Sternocleidomastoid (tissue), 1 donor: ENCODE results near the gene PMIS2.

DNA sequence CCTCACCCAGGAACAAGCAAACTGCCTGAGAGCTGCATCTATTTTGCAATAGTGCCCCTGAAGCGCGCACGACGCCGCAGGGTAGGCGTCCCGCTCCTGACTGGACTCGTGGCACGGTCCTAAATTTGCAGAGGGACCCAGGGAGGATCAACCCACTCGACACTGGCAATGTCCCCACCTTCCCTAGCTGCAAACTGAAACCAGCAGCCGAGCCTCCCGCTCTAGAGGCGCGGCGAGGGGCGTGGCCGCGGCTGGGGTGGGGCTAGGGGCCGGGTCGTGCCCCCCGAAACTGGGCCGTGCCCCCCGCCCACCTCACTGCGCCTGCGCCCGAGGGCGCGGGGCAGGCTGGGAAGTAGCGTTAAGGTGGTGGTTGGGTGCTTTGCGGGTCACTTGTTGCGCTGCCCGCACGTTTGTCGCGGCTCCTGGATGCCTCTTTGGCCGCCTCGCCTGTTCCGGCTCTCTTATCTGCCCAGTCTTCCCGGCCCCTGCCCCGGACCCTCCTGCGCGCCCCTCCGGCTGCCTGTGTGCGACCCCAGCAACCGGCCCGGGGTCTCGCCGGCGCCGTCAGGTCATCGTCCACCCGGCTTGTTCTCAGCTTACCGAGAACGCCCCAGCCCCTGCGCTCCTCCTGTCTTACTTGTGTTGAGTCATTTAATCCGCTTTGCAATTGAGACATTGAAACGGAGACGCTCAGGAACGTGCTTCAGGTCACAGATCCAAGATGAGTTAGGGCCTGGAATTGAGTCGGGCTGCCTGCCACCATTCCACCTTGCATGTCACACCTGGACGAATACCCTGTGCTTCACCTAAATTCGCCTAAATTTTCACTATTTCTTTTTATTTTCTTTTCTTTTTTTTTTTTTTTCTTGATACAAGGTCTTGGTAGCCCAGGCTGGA lies 37.8 kb upstream of the LSM14A start:
- PRO-cap: bidirectional peak, plus-strand start at position 389 of the sequence, minus-strand start at position 196 of the sequence

DNA sequence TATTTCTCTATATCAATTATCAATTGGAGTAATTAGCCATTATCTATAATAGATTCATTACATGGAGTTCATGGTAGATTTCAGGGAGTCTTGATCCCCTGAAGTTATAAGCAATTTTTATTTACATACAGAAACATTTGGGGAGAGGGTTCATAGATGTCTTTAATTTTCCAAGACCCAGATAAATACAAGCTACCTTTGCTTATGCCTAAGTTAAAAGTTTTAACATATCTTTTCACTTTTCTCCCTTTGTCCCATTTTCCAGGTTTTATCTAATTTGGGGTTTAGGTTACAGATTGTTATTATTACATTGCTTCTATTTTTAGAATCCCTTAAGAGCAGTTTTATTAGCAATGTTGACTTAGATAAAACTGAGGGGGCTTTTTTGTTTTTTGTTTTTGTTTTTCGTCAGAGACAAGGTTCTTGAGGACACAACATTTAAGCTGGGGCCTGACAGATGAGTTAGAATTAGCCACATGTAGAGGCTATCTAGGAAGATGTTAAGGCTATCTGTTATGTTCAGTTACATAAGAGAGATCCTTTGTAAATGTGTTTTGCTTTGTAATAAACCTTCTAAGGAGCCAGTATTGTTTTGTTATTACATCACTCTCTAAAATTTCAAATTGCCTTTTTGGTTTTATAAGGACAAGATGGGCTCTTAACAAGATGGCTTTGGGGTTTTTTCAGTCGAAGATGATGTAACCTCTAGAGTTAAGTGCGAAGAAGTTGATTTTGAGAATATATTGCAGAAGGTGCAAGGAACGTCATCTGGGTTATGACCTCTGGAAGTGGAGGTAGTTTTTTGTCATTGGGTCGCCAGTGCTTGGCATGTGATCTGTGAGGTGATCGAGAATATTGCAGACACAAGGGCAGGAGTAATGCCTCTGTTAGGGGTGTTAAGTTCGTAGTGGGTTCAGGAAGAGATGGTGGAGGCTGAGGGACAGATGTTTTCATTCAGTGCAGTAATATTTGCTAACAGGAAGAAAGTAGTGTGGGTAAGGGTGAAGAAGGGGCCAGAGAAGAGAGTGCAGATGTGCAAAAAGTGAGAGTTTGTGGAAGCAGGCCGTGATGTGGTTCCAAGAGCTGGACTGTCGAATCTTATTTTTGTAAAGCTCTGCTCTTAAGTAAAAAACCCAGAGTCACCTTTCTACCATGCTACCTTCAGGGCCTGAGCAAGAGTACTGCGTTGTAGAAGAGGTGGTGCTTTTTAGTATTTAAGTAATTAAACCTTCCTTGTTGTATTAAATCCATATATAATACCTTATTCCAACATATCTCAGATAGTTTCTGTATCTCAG lies 12.6 kb downstream of the LSM14A start:
- PRO-cap: no peak

DNA sequence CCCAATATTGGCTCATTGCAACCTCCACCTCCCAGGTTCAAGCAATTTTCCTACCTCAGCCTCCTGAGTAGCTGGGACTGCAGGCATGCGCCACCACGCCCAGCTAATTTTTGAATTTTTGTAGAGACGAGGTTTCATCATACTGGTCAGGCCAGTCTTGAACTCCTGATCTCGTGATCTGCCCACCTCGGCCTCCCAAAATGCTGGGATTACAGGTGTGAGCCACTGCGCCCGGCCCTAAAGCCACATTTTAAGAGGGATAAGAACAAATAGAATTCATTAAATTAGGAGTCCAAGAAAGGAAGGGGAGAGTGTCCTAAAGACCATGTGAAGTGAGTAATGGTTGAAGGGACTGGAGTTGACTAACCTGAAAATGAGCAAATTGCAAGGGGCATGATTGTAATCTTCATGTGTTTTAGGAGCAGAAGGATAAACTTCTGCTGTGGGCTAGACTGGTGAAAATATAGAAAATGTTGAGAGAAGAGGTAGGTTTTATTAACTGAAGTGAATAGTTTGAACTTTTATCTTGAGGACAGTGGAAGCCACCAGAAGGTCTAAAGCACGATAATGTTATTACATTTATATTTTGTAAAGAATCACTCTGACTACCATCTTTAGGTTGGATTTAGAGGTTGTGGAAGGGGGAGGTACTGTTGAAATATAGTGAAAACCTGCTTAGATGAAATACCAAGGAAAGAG lies 35.4 kb downstream of the LSM14A start:
- PRO-cap: no peak

GRCh38 chr19:34219283-34219969 lies 34.9 kb upstream of the GARRE1 start:
- PRO-cap: no peak

DNA sequence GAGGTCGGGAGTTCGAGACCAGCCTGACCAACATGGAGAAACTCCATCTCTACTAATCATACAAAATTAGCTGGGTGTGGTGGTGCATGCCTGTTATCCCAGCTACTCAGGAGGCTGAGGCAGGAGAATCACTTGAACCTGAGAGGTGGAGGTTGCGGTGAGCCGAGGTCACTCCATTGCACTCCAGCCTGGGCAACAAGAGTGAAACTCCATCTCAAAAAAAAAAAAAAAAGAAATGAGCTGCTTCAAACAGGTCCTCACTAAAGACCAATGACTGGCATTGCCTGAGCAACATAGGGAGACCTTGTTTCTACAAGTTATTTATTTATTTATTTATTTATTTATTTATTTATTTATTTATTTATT lies 19.8 kb upstream of the GARRE1 start:
- PRO-cap: no peak

- PRO-cap: no peak
These were observed 10.3 kb downstream of the GARRE1 start for GRCh38 chr19:34264632-34265147.

GRCh38 chr19:34412236-34412549 lies 8.0 kb downstream of the PDCD2L start:
- PRO-cap: no peak

GRCh38 chr19:34466648-34467203 lies 14.8 kb upstream of the WTIP start:
- PRO-cap: no peak

DNA sequence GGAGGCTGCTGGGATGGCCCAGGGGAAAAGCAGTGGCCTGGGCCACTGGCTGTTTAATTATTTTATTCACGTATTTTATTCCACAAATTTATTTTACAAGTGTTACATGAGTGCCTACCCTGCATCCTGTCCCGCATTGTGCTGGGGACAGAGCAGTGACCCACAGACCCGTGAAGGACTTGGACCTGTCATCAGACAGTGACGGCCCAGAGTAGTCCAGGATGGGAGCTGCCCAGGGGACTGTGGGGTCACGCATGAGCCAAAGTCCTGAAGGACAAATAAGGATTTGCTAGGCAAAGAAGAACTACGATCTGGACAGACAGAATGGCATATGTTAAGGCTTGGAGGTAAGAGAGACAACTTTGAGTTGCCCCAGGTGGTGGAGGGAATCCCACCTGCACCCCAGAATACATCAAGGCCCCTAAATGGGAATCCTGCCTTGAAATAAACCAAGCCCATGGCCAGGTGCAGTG lies 5.5 kb downstream of the GRAMD1A start:
- PRO-cap: no peak

DNA sequence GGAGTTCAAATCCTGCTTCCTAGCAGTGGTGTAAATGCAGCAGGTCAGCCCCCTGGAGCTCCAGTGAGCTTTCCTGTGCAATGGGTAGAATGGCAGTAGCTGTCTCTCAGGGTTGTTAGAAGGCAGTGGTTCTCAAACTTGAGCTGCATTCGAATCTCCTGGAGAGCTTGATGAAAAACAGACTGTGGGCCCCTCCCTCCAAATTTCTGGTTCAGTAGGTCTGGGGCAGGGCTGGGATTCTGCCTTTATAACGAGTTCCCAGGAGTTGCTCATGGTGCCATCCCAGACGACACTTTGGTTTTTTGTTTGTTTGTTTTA lies 3.6 kb upstream of the SCN1B start:
- PRO-cap: no peak

- PRO-cap: no peak
These were observed 6.0 kb downstream of the HPN start for GRCh38 chr19:35047456-35047999.

DNA sequence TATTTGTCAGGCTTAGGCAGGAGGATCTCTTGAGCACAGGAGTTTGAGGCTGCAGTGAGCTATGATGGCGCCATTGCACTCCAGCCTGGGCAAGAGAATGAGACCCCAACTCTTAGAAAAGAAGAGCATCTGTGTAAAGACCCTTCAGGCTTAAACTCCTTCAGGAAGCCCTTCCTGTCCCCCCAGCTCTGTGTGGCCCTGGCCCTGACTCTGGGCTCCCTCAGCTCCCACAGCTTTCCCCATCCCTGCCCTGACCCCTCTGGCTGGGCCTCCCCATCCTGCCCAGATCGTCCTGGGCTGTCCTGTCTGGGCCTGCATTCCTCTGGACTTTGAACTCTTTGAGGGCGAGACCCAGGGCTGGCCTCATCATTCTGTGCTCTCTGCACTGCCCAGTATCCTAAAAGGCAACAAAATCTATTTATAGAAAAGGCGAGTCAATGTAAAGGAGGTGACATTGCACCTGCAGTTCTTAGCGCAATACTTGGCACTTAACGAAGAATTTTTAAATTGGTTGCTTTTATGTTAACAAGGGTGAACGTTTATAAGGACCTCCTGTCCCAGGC lies 4.2 kb downstream of the LGI4 start:
- PRO-cap: no peak

GRCh38 chr19:35159207-35160139 lies 4.9 kb downstream of the FXYD5 start:
- PRO-cap: no peak

- PRO-cap: no peak
These were observed 13.8 kb downstream of the FXYD5 start for GRCh38 chr19:35168063-35168976.

DNA sequence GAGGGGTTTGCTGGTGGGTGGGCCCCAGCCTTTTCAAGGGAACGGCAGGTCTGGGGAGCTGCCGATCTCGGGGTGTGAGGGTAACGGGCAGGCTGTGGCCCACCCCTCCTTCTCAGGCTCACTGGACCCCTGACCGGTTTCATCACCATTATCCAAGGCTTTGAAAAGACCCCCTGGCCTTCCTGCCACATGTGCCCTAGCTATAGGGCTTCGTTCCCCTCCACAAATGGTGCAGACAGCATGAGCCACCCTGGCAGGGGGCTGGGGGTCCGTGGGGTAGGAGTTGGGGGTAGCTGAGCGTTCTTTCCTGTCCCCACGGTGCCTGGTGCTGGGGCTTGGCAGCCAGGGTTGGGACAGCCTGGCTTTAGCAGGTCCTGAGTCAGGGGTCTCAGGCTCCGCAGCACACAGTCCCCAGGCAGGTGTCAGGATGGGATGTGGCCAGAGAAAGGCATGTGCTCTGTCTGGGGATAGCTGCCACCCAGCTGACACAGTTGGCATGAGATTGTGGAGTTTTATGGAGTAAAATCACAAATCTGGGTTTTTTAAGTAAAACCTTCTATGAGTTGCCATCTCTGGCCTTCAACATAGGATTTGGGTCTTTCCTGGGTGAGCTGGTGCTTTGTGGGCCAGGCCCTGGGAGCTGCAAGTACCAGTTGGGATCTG lies 4.7 kb upstream of the HAMP start:
- PRO-cap: no peak

DNA sequence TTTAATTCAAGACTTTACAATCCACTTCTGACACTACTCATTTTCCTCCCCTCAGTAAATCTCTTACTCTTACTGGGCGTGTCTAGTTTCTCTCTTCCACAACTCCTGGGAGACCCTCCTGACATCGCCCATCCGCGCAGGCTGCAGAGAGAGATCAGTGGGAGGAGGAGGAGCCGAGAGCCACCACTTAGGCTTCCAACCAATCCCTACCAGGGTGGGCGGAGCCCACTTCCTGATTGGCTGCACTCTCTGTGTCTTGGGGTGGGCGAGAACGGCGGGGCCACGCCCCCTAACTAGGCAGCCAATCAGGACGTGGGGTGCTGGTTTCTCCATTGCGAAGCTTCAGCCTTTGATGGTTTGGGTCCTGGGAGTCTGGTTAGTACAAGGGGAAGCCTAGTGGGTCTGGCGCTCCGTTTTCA lies at the start of gene PMIS2:
TSS of gene PMIS2 (plus strand) at position 367 of the 419 bp plus-strand sequence.
- PRO-cap: no peak

- PRO-cap: no peak
These were observed 6.9 kb downstream of the UPK1A start for GRCh38 chr19:35672970-35673847.

GRCh38 chr19:35712823-35713796 lies 4.7 kb upstream of the KMT2B start:
- PRO-cap: unidirectional peak, plus-strand start at chr19:35713426

GRCh38 chr19:35721171-35721867 lies 3.5 kb downstream of the KMT2B start:
- PRO-cap: no peak

DNA sequence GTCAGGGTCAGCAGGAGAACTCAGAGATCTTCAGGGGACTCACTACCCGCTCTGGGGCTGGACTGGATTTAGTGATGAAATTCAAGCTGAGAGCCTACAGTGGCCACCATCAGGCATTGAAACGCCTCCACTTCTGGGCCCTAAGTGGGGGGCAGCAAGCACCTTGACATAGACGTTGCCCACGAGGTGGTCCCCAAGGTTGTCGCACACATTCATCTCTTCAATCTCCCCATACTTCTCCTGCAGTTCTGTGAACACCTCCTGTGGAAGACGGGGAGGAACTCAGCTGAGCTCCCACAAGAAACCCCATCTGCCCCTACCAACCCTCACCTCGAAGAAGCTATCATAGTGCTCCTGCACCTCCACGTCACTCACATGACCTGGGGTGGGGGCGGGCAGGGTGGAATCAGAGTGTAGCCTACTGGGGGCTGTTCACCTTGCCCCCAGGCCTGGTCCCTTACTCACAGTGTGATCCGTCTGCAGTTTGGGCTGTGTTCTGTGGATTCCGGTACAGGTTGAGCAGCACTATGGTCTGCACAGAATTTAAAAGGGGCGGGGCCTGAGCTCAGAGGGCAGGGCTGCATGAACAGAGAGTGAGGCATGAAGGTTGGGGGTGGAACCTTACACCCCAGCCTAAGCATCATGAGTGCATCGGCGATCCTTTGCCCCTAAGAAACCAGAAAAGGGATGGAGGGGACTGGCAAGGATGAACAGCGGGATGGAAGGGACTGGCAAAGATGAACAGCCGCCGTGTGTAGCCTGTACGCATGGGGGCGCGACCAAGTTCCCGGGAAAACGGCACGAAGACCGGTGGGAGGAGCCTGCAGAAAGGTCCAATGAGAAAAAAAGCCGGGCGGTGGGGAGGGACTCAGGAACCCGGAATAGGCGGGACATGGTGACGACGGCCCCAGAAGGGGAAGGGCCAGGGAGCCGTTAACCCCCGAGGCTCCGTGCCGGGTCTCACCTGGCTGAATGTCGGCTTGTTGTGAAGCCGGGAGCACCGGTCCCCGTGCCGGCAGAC lies 747 bp downstream of the U2AF1L4 start:
- PRO-cap: bidirectional peak, plus-strand start at position 910 of the sequence, minus-strand start at position 756 of the sequence